Brain (tissue), 1 donor: ENCODE measurements around a stretch of chr1.

- RRBS: no CpG with 5 or more reads among the region's 10 CpGs
Measured at GRCh38 chr1:154584475-154585113, 17.0 kb downstream of the CHRNB2 start.

- RRBS: no CpG with 5 or more reads among the region's 16 CpGs
Measured at GRCh38 chr1:154600935-154601766, 6.8 kb downstream of the ADAR start.

DNA sequence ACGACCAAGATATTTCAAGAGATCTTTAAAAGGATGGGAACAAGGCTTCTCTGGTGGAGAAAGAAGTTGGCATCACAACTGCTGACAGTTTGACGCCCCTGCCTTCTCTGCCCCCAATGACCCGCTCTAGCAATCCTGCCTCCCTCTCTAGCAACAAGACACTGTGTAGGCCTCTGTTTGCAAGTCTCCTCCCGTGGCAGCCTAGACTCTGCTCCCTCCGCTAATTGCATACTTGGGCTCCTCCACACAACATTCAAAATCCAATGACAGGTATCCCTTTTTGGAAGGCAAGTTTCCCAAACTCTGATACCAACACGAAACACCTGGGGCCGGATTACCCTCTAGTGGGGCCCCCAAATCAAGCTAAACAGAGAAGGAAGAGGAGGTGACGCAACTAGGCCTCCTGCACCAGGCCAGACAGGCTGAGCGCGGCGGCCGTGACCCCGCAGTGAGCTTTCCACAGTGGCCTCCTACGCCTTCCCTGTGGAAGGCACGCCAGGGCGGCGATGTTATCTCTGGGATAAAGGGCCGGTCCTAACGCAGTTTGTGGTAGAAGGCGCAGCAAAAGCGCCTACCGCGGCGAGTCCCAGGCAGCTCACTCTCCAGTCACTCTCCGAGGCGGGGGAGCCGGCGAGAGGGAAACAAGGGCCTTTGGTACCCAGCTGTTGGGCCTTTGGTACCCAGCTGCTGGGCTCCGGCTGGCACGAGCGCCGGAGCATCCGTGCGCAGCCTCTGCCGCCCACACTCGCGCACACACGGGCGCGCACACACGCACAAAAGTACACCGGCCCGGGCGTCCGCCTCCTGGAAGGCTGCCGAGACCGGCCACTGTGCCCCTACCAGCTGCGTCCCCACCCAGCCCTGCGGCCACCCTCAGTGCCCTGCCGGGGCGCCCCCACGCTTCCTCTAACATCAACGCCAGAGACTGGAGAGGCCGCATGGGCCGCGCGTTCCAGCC lies 19.2 kb upstream of the ADAR start:
- RRBS: 2% methylated on average over 24 of the region's 57 CpGs

- RRBS: no CpG with 5 or more reads among the region's 1 CpG
Measured at GRCh38 chr1:154730062-154730764, 122.2 kb upstream of the ADAR start.

- RRBS: no CpG with 5 or more reads among the region's 13 CpGs
Measured at GRCh38 chr1:154847952-154848405, 22.1 kb downstream of the KCNN3 start.

GRCh38 chr1:154867983-154868316 lies 2.1 kb downstream of the KCNN3 start:
- RRBS: no CpG with 5 or more reads among the region's 12 CpGs

- RRBS: no CpG with 5 or more reads among the region's 23 CpGs
Measured at GRCh38 chr1:155001993-155002701, 455 bp upstream of the ZBTB7B start.

DNA sequence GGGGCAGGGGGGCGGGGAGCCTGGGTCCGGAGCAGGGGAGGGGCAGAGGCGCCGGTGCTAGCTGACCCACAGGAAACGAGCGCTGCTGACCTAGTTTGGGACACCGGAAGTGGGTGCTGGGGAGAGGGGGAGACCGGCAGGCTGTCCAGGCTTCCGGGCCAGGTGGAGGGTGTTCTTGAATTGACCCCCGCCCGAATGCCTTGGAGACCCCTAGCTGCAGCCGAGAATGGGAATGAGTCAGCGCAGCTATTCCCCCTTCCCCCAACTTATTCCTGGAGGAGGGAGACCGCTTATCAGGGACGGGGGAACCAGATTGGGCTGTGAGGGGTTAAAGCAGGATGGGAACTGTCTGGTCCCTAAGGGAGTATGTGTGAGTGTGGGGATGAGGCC lies 1.5 kb downstream of the ZBTB7B start:
- RRBS: 4% methylated on average over 4 of the region's 15 CpGs

- RRBS: 2% methylated on average over 21 of the region's 51 CpGs
Measured at GRCh38 chr1:155016953-155017902, 14.6 kb downstream of the ZBTB7B start.

- RRBS: no CpG with 5 or more reads among the region's 8 CpGs
Measured at GRCh38 chr1:155018165-155018743, 15.3 kb downstream of the DCST2 start.

GRCh38 chr1:155019396-155020124 lies 14.0 kb downstream of the DCST2 start:
- RRBS: no CpG with 5 or more reads among the region's 8 CpGs

- RRBS: no CpG with 5 or more reads among the region's 2 CpGs
Measured at GRCh38 chr1:155037059-155037475, 3.4 kb downstream of the DCST1 start.

- RRBS: no CpG with 5 or more reads among the region's 8 CpGs
Measured at GRCh38 chr1:155038411-155038929, 4.8 kb downstream of the DCST1 start.

DNA sequence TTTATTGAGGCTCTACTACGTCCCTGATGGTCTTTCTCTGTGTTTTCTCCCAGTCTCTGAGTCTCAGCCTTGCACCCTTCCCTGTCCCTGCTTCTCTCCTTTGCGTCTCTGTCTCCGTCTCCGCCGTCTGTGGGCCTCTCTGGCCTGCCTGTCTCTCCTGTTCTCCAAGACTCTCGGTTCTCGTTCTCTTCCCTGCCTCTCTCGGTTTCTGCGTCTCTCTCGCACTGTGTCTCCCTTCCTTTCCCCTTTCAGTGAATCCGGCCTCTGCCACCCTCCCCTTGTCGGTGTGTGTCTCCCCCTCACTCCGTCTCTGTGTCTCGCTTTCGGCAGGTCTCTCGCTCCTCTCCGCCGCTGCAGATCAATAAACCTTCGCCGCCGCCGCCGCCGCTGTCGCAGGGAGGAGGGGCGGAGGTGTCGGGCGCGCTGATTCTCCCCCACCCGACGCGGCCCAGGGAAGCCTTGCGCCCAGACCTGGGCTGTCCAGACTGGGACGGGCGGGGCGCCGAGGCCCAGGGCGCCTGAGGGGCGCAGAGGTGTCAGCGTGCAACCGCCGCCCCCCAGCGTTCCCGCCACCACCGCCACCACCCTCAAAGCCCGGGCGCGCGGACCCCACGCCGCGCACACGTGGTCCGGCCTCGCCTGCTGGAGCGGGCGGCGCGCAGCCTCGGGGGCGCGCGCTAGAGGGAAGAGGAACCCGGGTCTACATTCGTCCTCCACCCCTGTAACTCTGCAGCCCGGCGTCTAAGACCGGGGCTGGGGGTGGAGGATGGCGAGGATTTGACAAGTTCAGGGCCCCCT lies 3.1 kb downstream of the EFNA3 start:
- RRBS: 5% methylated on average over 22 of the region's 69 CpGs

- RRBS: 3% methylated on average over 23 of the region's 57 CpGs
Measured at GRCh38 chr1:155193296-155194267, 14.1 kb downstream of the THBS3 start.

- RRBS: no CpG with 5 or more reads among the region's 26 CpGs
Measured at GRCh38 chr1:155247318-155248369, 6.6 kb upstream of the GBA1 start.

DNA sequence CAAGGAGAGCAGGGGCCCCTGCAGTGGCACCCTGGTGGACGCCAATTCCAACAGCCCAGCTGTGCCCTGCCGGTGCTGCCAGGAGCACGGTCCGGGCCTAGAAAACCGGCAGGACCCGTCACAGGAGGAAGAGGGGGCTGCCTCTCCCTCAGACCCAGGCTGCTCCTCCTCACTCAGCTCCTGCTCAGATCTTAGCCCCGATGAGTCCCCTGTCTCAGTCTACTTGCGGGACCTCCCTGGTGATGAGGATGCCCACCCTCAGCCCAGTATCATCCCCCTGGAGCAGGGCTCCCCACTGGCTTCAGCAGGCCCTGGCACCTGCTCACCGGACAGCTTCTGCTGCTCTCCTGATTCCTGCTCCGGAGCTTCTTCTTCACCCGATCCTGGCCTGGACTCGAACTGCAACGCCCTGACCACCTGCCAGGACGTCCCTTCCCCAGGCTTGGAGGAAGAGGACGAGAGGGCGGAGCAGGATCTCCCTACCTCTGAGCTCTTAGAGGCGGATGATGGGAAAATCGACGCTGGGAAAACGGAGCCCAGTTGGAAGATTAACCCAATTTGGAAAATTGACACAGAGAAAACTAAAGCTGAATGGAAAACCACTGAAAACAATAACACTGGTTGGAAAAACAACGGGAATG lies 1.3 kb downstream of the RUSC1 start:
- RRBS: no CpG with 5 or more reads among the region's 21 CpGs

GRCh38 chr1:155323189-155324080 lies 2.7 kb downstream of the RUSC1 start:
- RRBS: 2% methylated on average over 27 of the region's 68 CpGs

GRCh38 chr1:155388348-155388857 lies 67.7 kb downstream of the RUSC1 start:
- RRBS: no CpG with 5 or more reads among the region's 4 CpGs

GRCh38 chr1:155650567-155651035 lies 38.0 kb downstream of the YY1AP1 start:
- RRBS: no CpG with 5 or more reads among the region's 5 CpGs